Peritoneum (tissue), 1 donor: ENCODE measurements around a stretch of chr9.

DNA sequence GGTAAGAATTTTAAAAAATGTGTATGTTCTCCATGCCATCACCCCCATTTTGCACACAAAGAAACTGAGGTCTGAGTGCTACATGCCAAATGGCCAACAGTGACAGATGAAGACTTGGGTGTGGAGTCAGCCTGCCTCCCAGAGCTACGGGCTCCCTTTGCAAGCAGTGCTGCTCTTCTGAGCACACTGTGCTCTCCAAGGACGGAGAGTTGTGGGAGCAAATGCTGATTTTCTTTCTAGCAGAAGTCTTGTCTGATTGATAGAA lies 78.8 kb downstream of the GLDC start:
- PRO-cap = no peak

DNA sequence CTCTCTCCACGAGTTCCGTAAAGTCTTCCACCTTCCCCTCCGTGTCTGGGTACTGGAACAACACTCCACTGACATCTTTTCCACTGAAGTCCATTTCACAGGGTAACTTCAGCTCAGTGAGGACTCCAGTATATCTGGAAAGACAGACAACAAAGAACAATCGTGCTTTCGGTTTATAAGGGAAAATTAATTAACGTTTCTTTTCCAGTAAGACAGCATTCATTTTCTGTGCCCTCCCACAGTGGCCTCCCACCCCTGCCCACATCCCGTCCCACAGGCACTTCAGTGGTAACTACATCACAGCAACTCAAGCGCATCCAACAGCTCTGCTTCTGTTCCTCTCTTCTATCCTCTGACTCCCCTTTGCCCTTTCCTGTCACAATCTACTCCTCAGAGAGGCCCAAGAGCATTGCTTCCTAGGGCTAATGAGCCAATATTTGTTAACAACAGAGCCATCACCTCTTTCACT lies 40.4 kb downstream of the GLDC start:
- PRO-cap = no peak

DNA sequence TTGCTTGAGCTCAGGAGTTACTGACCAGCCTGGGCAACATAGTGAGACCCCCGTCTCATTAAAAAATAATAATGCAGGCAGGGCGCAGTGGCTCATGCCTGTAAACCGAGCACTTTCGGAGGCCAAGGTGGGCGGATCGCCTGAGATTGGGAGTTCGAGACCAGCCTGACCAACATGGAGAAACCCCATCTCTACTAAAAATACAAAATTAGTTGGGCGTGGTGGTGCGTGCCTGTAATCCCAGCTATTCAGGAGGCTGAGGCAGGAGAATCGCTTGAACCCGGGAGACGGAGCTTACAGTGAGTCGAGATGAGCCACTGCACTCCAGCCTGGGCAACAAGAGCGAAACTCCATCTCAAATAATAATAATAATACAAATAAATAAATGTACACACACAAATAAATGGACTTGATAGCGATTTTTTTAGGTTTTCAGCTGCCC lies 36.8 kb upstream of the GLDC start:
- PRO-cap = no peak

- PRO-cap = no peak
Observed at GRCh38 chr9:6986072-6986661, 228.4 kb downstream of the KDM4C start.

DNA sequence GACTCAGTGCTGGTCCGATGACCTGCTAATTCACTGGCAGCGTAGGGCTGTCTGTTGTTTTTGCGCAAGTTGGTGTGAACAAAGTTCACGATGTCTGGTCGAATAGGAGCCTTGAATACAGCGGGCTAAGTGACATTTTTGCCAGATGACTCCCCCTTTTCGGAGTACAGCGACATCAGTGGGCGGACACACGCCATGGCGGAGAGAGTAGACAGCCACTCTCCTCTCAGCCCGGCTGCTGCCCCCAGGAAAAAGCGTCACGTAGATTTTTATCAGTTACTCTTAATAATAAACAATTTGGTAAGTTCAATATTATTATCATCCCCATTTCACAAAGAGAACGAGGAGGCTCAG lies 321.5 kb downstream of the DMAC1 start:
- PRO-cap = no peak

DNA sequence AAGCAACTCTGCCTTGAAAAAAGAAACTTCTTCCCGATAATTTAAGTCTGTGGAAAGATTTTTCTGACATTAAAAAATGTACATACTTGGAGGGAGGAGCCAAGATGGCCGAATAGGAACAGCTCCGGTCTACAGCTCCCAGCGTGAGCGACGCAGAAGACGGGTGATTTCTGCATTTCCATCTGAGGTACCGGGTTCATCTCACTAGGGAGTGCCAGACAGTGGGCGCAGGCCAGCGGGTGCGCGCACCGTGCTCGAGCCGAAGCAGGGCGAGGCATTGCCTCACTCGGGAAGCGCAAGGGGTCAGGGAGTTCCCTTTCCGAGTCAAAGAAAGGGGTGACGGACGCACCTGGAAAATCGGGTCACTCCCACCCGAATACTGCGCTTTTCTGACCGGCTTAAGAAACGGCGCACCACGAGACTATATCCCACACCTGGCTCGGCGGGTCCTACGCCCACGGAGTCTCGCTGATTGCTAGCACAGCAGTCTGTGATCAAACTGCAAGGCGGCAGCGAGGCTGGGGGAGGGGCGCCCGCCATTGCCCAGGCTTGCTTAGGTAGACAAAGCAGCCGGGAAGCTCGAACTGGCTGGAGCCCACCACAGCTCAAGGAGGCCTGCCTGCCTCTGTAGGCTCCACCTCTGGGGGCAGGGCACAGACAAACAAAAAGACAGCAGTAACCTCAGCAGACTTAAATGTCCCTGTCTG lies 241.5 kb downstream of the MPDZ start:
- PRO-cap = no peak

DNA sequence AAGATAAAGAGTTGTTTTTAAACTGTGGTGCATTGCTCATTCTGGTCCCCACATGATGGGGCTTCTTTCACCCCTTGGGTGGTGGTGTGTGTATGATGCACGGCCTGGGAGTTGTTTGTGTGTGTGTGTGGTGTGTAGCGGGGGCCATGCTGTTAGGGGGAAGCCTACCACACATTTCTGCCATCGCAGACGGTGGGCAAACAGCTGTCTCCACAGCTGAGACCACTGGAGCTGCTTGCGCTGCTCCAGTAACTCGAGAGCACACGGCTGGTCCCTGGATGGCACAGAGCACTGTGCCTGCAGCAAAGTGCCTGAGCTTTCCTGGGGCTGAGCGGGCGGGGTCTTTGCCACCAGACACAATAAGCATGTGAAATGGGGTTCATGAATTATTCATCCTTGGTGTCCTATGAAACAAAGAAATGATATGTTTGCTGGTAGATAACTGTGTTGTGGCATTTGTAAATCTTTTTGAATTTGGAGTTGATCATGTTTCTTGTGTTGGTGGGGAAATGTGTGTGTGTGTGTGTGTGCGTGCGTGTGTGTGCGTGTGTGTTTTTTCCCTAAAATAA lies 151.6 kb upstream of the MPDZ start:
- PRO-cap = no peak

DNA sequence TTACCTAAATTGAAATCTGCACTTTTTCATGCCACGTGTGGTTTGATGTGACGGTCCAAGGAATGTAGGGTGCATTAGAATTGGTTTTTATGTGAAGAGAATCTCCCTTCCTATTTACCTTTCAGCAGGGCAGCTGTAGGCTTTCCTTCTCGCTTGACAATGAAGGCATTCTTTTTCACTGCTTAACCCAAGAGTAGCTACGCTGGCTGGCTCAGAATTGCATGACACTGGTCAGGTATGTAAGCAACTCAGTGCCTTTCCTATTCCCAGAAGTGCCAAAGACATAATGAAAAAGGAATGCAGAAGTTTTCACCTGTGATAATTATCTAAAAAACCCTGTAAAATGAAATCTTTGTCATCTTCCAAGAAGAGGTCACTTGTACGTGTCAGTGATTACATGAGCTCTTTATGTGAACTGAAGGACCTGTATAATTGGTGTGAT lies 212.5 kb upstream of the MPDZ start:
- PRO-cap = no peak

- PRO-cap = no peak
Observed at GRCh38 chr9:13513734-13513974, 234.2 kb upstream of the MPDZ start.

DNA sequence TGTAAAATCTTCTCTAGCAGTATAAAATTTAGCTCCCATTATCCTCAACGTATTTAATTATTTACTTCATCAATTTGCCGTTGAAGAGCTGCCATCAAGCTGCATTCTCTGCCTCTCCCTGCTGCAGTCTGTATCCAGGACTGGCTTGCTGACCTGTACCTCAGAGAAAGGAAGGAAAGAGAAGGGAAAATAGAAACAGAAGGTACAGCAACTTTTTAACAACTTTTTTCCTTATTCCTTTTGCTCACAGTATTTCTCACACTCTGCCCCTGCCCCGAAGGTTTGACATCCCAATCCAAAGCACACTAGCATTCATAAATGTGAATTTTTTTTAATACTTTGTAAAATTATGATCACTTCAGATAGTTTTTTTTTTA lies 248.1 kb upstream of the MPDZ start:
- PRO-cap = no peak

GRCh38 chr9:13896853-13897299 lies 417.1 kb downstream of the NFIB start:
- PRO-cap = no peak

- PRO-cap = no peak
Observed at GRCh38 chr9:14030856-14031658, 282.9 kb downstream of the NFIB start.

- PRO-cap = no peak
Observed at GRCh38 chr9:14116052-14116413, 197.9 kb downstream of the NFIB start.

- PRO-cap = no peak
Observed at GRCh38 chr9:14296383-14296875, 17.5 kb downstream of the NFIB start.

DNA sequence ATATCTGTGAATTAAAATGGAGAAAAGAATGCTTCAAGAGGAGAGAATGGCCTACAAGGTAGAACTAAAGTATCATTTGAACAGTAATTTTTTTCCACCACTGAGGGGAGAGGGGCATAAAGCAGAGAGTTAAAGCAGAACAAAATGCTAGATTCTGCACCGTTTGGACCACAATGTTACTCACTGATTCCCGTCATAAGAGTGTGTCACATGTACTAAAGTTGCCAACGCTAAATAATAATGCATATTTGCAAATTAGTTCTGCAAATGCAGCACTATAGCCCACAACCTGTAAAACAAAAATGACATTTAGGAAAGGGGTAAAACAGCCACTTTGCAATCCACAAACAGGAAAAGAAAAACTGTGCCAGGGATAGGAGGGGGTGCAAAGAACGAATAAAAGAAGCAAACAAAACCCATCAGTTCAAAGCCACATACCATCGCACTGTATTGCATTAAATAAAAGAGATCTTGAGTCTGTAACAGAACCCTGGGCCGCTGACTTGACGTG lies 7.6 kb upstream of the NFIB start:
- PRO-cap = no peak

- PRO-cap = no peak
Observed at GRCh38 chr9:14349738-14350523, 36.0 kb upstream of the NFIB start.

DNA sequence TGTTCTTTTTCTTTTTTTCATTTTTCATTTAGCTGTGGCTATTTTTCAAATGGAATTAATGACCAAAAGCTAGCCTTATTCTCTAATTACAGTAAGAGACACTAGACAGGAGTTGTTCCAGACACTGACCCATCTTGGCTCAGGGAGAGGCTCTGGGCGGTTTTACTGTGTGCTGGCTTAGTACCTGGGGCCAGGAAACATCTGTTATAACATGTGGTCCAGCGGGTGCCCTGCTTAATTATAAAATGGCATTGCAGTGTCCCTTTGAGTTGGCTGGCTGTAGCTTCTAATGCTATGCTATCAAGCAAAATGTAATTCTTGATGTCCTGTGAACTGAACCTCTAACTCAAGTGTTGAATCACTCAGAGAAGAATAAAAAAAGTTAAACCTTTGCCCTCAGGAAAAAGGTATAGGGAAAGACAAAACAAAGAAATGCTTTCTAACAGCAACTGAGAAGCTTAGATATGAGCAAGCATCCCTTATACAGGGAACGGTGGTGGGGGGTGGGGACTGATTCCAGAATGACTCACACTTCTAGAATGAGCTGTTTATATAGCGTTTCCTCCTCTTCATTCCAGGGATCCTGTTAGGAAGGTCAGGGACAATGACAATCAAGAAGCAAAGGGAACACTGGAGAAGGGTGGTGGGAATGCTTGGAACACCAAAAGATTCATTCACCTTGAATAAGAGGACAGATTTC lies 58.7 kb upstream of the NFIB start:
- PRO-cap = no peak

GRCh38 chr9:14400688-14400981 lies 86.7 kb upstream of the NFIB start:
- PRO-cap = no peak

GRCh38 chr9:14647563-14648458 lies 45.4 kb downstream of the ZDHHC21 start:
- PRO-cap = no peak

DNA sequence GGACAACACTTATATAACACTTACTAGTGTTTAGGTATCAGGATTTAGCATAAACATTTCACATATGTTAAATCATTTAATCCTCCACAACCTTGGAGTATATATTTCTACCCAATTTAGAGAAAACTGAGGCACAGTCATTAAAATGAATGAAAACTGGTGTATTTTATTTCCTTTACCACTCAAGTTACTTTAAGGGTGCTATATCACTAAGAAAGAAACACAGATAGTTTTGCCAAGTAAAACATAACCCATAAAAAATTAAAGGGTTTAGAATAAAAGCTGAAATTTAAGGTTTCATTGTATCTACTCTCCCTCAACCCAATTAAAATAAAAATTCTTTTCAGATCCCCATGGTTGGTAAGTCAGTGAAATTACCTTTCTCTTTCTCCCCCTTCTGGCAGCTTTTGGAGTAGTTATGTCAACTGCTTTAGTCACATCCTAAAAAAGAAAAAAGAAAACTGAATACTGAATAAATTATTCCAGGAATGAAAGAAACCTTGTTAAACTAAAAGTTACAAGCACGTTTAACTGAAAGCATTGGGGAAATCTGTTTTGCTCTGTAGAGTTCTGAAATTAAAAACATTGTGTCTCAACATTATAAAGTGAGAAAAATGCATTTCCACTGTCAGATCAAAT lies 25.0 kb downstream of the PSIP1 start:
- PRO-cap = no peak